CMK (cell line): ENCODE measurements around a stretch of chr17.

- RRBS: no CpG with 5 or more reads among the region's 6 CpGs
These were observed 21.3 kb downstream of the SRP68 start for GRCh38 chr17:76050973-76051460.

DNA sequence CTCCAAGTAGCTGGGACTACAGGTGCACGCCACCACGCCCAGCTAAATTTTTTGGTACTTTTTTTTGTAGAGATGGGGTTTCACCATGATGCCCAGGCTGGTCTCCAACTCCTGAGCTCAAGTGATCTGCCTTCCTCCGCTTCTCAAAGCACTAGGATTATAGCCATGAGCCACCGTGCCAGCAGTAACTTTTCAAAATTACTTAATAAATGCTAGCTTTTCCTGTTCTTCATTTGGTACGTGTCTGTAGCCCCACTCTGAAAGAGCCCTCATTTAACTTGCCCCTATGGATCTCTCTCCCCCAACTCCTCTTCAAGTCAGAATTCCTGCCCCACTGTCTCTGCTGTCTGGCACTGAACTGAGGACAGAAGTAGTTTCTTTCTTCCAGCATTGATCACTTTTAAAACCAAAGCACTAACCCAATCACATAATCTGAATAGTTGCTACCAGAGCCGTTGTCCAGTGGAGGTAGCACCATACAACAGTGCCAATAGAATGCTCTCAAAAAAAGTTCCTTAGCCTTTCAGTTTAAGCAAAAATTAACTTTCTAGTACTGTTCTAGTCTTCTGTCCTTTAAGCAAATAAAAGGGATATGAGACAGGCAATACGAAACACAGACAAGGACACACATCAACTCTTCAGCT is 16.3 kb downstream of the SRP68 start:
- RRBS: no CpG with 5 or more reads among the region's 7 CpGs

DNA sequence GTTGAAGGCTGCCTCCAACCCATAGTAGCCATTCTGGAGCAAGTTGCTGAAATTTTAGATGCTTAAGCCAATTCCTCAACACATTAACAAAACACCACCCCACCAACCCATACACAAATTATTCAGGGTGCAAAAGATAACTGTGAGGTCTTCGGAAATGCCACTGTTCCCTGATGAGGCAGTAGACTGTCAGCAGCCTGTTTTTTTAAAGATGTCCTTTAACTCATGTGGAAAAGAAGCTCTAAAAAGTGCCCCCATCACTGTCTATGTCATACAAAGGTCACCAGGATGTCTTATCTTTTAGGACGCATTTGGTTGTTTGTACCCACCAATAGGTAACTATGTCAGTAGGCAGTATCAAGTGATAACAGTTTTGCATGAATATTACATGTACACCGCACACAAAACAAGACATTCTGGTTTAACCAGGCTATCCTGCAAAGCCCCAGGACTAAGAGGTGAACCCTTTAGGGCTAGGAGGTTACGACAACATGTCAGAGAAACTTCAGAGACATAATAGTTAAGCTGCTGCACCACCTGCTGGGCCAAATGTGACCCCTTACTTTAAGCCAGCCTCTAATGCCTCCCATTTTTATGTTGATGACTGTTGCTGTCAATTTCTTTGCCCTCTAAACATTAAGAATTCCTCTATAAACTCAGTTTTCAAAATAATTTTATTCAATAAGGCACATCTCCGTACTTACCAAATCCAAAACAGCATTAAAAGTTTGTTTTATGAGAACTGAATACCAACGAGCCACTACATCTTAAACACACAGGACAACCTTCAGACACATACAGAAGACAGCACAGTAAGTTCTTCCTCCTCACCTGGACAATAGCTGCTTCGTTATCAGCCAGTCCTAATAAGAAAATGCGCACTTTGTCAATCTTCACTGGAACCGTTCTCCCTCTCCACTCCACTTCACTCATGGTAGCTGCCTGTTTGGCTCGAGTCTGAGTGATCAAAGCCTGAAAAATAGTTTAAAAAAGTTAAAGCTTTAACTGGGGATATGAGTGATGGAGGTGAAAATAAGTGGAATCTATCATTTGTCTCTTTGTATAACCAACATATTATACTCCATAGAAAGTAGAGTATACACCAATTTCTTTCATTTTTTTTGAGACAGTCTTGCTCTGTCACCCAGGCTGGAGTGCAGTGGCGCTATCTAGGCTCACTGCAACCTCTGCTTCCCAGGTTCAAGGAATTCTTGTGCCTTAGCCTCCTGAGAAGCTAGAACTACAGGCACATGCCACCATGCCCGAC is 15.3 kb downstream of the SRP68 start:
- RRBS: no CpG with 5 or more reads among the region's 12 CpGs

- RRBS: no CpG with 5 or more reads among the region's 8 CpGs
These were observed 5.0 kb upstream of the FOXJ1 start for GRCh38 chr17:76146032-76146432.

DNA sequence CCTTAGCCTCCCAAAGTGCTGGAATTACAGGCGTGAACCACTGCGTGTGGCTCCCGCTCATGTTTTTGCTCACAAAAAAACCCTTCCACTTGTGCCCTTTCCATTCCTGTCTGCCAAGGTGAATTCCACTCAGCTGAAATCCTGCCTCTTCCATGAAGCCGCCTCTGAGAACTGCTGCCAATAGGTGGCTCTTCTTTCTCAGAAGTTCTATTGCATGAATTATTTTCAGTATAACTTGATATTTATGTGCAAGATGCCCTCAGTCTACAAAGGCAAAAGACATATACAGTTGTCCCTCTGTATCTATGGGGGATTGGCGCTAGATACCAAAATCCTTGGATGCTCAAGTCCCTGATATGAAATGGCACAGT is 8.1 kb upstream of the RNF157 start:
- RRBS: no CpG with 5 or more reads among the region's 5 CpGs

- RRBS: no CpG with 5 or more reads among the region's 4 CpGs
These were observed 9.6 kb upstream of the UBALD2 start for GRCh38 chr17:76255545-76255946.

DNA sequence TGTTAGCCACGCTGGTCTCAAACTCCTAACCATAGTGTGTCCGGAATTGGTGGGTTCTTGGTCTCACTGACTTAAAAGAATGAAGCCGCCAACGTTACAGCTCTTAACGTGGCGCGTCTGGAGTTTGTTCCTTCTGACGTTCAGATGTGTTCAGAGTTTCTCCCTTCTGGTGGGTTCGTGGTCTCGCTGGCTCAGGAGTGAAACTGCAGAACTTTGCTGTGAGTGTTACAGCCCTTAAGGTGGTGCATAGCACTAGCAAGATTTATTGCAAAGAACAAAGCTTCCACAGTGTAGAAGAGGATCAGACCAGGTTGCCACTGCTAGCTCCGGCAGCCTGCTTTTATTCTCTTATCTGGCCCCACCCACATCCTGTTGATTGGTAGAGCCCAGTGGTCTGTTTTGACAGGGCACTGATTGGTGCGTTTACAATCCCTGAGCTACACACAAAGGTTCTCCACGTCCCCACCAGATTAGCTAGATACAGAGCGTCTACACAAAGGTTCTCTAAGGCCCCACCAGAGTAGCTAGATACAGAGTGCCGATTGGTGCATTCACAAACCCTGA is 8.5 kb upstream of the UBALD2 start:
- RRBS: no CpG with 5 or more reads among the region's 15 CpGs

GRCh38 chr17:76271604-76271816 is 6.4 kb downstream of the UBALD2 start:
- RRBS: no CpG with 5 or more reads among the region's 6 CpGs

- RRBS: no CpG with 5 or more reads among the region's 2 CpGs
These were observed 7.7 kb downstream of the UBALD2 start for GRCh38 chr17:76272867-76273210.

GRCh38 chr17:76278735-76279792 is 13.9 kb downstream of the UBALD2 start:
- RRBS: 64% methylated on average over 13 of the region's 36 CpGs

DNA sequence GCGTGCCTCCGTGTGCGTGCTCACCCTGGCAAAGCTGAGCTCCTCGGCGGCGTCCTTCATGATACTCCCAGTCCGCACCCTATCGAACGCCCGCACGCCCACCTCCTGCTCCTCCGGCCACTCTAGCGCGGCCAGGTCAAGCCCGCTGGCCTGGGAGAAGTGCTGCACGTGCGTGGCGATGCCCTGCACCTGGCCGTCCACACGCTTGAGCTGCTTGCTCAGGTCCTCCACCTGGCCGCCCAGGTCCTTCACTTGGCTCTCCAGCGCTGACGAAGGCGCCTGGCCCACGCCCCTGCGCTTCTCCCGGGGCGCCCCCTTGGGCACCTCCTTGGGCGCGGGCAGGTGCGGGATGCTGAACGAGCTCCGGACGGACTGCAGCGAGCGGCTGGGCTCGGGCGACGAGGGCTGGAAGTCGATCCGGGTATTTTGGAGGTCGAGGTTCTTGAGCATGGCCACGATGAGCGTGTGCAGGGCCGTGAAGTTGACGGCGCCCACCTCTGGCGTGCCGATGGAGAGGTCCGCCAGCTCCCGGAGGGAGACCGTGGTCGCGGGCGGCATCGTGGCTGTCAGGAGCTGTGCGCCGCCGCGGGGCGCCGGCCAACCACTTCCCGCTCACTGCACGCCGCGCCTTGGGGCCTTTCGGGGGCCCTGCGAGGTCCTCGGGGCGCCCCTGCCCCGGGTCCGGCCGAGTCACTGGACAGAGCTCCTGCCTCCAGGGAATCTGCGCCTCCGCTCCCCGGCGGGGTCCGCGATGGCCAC is 456 bp downstream of the QRICH2 start:
- RRBS: 95% methylated on average over 27 of the region's 79 CpGs

- RRBS: no CpG with 5 or more reads among the region's 4 CpGs
These were observed 467 bp upstream of the RHBDF2 start for GRCh38 chr17:76501751-76502029.

GRCh38 chr17:76548312-76548876 is 8.6 kb downstream of the PRCD start:
- RRBS: no CpG with 5 or more reads among the region's 8 CpGs

DNA sequence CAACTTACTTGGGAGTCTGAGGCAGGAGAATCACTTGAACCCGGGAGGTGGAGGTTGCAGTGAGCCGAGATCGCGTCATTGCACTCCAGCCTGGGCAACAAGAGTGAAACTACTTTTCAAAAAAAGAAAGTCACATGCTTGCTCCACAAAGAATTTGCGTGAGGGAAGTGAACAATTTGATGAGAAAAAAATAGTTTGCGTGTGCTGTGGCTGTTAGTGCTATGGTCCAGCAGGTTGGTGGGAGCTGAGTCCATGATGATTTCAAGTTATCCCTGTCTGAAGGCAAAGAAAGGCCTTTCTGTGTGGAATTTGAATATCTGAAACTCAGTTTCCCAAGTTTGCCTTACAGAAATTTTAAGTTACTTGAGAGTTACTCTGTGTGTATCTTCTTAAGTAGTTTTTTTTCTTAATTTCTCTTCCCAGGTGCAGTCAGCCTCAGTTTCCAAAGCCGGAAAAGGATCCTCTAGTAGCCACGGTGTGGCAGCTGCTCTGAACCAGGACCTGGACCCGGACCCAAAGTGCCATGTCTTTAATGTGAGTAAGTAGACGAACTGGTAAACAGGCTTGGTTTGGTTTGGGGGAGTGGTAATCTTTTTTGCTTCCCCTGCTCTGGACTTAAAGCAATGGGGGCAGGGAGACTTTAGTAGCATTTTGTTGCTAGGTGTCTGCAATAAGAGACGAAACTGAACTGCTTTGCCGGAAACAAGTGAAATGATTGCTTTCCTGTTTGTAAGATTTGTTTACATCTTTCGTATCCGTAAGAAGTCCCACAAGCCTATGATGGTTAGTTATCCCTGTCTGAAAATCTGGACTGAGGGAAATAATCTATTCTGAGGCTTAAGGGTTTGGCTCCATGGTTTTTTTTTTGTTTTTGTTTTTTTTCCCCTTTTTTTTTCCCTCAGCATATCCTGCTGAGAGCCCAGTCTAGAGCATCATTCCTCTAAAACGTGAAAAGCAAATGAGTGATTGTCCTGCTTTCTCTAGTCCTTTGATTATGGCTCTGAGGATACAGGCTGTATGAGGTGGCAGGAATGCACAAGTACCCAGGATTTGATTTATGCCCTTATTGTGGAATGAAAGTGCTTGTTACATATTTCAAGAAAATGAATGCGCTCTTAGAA is 21.4 kb downstream of the PRCD start:
- RRBS: no CpG with 5 or more reads among the region's 16 CpGs

DNA sequence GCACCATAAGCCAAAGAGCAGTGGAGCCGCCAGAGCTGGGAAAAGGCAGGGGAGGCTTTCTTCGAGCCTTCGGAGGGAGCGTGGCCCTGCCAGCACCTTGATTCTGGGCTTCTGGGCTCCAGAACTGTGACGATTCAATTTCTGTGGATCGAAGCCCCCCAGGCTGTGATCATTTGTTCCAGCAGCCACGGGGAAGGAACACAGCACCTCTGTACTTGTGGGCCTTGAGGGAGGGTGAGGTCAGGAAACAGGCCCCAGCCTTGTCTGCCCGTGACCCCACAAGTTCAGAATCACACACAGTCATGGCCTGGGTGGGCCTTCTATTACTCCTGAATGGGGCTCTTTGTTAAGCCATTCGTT is 10.2 kb downstream of the ST6GALNAC2 start:
- RRBS: no CpG with 5 or more reads among the region's 9 CpGs

DNA sequence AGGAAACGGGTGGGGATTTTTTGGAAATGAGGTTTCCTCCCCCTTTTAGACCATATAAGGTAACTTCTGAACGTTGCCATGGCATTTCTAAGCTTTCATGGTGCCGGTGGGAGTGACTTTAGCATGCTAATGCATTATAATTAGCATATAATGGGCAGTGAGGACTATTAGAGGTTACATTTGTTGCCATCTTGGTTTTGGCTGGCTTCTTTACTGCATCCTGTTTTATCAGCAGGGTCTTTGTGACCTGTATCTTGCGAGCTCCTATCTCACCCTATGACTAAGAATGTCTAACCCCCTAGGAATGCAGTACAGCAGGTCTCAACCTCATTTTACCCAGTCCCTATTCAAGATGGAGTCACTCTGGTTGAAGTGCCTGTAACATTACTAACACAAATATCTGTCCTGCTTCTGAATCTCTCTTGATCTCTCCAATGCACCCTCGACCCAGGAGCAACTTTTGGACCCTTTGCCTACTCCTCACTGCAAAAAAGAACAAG is 16.2 kb upstream of the ST6GALNAC2 start:
- RRBS: no CpG with 5 or more reads among the region's 5 CpGs

DNA sequence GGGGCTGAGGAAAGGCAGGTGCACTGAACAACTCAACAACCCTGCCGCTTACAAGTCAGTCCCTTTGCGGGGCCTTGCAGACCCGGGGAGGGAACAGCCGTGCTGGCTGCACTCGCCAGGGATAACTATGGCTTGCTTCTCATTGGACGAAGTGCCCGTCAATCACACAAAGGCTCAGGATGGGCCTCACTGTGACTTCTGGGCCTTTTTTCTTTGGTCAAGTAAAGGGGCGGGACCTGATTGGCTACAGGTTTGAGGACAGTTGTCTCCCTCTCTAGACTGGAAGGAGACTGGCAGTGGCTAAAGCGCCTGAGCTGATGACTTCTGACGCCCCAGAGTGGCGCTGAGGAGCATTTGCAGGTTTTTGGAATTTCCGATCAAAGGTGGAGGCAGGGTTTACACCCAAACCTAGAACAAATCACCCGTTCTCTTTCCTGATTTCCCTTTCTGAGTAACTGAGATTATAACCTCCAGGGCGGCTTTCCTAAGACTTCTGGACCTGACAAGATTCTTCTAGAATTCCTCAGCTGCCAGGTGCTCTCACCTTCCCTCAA is 27.5 kb upstream of the ST6GALNAC2 start:
- RRBS: no CpG with 5 or more reads among the region's 14 CpGs

- RRBS: no CpG with 5 or more reads among the region's 7 CpGs
These were observed 28.5 kb upstream of the ST6GALNAC2 start for GRCh38 chr17:76614205-76614535.

DNA sequence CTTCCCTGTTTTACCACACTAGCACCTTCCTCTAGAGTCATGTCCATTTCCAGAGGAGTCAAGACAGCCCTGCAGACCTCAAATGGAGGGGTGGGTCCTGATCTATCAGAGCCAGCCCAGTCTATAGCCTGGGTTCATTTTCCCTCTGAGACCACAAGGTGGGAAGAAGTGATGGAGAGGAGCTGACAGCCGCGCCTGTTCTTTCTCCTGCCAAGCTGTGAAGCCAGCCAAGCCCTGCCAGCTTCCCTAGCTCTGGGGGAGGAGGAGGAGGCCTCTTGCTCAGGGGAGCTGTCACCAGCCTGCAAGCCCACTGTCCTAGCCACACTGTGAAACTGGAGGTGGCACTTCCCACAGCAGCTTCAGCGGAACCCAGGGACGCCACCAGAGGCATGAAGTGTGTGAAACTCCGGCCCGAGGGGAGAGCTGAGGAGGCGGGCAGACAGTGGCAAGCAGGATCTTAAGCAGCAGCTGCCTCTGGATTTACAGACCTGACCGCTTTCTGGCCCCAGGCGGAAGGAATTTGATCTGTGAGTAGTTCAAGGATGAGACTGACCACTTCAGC is 29.1 kb downstream of the MXRA7 start:
- RRBS: no CpG with 5 or more reads among the region's 9 CpGs

DNA sequence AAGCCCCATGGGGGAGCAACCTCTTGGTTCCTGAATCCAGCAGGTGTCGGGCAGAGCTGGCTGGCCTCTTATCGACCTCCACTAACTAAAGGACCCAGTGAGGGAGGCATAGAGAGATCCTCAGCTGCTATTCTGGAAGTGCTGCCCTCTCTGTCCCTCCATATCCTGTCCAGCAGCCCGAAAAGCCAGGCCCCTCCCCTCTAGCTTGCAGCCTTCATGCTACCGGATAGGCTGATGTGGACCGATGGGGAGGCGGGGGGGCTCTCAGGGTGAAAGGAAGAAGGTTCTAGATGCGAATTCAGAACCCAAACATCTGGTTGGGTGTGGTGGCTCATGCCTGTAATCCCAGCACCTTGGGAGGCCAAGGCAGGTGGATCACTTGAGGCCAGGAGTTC is 24.9 kb downstream of the MXRA7 start:
- RRBS: no CpG with 5 or more reads among the region's 7 CpGs